ENCODE measurements around a stretch of chr12.

DNA sequence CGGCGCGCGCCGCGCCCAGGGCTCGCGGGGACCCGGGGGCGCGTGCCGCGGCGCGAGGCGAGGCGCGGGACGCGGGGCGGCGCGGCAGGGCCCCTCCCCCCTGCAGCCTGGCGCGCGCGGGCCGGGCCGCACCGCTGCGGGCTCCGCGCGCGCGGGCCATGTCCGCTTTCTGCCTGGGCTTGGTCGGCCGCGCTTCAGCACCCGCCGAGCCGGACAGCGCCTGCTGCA is 589 bp downstream of the BICDL1 start:
- PRO-cap: bidirectional peak, plus-strand start at position 159 of the sequence, minus-strand start outside the sequence

GRCh38 chr12:120006659-120007260 is 17.7 kb downstream of the BICDL1 start:
- PRO-cap: no peak

GRCh38 chr12:120140149-120140572 is 23.6 kb upstream of the RAB35 start:
- PRO-cap: no peak

DNA sequence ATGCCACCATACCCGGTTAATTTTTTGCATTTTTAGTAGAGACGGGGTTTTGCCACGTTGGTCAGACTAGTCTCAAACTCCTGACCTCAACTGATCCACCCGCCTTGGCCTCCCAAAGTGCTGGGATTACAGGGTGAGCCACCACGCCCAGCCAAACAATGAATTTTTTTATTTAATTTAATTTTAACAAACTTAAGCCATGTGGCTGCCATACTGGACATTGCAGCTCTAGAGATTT is 1.1 kb downstream of the GCN1 start:
- PRO-cap: unidirectional peak, minus-strand start at position 119 of the sequence

GRCh38 chr12:120199353-120199733 is 1.6 kb downstream of the RPLP0 start:
- PRO-cap: no peak

DNA sequence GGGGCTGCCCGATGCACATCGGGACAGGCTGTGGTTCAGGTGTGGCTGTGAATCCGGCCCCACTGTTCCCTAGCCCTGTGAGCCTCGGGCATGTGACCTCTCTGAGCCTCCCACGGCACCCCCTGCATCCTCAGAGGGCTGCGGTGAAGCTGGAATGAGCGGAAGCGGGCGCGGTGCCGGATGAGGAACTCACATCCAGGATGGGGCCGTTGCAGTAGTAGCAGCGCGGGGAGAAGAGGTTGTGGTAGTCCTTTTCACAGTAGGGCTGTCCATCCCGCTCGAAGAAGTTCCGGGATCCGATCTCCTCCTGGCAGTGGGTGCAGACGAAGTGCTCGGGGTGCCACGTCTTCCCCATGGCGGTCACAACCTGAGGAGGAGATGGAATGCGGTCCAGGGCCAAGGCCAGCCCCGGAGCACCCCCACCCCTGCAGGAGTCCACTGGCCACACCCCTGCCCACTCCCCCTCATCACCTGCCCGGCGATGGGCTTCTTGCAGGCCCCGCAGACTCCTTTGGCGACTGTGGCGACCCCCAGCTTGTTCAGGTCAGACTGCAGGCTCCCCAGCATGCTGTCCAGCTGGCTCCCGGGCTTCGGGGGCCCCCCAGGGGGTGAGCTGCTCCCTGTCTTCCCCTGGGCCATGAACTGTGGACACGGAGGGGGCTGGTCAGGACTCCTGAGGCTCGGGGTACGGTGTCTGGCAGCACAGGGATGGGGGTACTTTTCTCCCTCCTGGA is 13.9 kb upstream of the RPLP0 start:
- PRO-cap: no peak

DNA sequence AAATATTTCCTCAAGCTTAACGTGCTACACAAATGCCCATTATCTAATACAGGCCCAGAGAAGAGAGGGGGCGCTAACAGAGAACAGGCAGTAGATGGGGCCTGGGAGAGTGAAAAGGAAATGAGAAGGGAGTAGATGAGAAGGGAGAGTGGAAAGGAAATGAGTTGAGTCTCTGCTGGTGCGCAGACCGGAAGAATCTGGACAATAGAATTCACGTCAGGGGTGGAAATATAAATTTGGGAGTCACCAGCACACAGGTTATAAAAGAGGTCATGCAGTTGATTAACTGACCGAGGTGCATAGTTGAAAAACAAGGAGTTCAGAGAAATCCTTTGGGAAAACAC is 10.7 kb downstream of the PXN start:
- PRO-cap: no peak

- PRO-cap: no peak
Observed at GRCh38 chr12:120449225-120449468, 2.9 kb downstream of the GATC start.

DNA sequence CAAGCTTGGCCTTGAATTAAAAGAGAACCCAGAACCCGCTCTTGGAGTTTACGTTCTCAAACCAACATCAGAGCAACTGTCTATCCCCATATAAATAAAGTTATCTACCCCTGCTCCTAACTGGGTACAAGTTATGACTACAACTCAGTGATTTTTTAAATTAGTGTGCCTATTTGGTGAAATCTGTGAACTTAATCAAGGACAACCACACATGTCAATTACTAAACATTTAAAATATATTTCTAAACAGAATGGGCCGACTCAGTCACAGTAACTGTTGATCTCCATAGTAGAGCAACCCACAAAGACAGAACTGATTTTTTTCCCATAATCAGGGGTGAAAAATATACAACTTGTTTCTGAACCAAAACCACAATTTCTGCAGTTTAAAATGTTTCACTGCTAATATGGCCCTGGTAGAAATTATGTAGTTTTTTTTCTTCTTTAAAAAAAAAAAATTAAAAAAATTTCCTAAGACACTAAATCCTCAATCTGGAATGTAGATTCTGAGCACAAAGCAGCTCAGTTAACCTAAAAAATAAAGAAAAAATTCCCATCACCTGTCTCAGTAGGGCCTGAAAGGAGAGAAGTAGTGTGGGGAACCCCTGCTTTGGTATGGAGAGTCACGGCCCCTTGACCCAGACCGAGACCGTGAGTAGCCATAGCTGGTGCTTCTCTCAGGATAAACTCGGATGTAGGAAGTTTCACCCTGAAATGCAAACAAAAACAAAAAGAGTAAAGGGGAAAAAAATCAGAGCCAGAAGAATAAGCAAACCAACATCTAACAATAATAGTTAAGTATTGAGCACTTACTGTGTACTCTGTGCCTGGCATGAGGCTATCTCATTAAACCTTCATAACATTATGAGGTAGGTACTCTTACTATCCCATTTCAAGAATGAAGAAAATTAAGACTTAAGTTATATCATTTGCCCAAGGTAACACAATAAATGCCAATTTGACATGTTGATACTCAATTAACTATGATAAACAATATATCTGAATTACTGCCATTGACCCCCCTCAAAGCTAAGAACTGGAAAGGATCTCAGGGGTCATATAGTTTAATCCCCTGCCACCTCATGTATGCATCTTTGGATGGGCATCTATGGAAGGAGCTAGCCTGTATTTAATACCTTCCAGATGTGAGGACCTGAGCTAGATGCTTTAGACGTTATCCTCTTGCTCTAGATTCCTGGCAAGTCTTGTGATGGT is 7.7 kb downstream of the SRSF9 start:
- PRO-cap: no peak

DNA sequence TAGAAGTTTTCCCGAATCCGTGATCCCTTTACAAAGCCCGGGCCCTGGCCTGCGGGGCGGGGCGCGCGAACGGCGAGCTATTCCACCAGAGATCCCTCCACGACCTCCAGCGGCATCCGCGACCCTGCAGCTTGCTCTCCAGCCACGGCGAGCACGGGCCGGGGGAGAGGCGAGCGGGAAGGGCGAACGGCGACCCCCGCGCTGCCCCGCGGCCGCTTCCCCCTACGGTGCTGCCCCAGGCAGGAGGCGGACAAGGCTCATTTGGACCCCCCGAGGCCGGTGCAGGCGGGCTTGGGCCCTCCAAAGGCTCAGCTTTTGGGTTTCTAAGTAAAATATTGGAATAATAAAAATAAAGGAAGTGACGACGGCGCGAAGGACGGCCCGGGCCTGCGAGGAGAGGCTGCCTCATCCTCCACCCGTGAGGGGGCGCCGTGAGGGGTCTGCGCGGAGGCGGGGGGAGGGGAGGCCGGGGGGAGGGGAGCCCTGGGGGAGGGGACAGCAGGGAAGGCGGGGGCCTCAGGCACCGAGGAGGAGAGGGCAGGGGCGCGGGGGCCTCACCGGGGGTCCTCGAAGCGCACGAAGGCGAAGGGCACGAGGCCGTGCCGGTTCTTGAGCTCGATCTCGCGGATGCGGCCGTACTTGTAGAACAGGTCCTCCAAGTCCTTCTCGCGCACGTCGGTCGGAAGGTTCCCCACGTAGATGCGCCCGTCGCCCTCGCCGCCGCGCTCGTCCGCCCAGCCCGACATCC is 510 bp downstream of the SRSF9 start:
- PRO-cap: bidirectional peak, plus-strand start at position 519 of the sequence, minus-strand start at position 433 of the sequence

DNA sequence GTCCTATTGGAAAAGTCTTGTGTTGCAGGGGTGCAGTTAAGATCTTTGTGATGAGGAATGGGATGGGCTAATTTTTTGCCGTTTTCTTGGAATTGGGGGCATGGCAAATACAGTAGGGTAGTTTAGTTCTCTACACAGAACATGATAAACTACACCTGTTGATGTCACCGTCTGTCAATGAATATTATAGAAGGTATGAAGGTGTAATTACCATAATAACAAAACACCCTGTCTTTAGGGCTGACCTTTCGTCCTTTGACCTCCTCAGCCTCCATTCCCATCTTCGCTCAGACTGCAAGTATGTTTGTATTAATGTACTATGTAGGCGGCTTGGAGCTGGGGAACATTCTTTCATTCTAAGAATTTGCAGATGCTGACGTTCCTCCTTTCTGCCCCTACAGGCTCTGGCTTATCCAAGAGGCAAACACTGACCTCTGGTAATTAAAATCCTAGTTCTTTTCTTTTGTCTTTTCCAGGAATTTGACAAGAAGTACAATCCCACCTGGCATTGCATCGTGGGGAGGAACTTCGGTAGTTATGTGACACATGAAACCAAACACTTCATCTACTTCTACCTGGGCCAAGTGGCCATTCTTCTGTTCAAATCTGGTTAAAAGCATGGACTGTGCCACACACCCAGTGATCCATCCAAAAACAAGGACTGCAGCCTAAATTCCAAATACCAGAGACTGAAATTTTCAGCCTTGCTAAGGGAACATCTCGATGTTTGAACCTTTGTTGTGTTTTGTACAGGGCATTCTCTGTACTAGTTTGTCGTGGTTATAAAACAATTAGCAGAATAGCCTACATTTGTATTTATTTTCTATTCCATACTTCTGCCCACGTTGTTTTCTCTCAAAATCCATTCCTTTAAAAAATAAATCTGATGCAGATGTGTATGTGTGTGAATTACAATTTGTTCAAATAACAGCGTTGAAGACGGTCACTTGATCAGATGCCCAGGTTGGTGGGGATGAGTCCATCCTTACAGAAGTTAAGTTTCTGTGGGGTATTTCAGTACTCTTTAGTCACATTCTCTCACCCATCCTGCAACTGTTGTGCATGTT is 2.0 kb downstream of the DYNLL1 start:
- PRO-cap: no peak

DNA sequence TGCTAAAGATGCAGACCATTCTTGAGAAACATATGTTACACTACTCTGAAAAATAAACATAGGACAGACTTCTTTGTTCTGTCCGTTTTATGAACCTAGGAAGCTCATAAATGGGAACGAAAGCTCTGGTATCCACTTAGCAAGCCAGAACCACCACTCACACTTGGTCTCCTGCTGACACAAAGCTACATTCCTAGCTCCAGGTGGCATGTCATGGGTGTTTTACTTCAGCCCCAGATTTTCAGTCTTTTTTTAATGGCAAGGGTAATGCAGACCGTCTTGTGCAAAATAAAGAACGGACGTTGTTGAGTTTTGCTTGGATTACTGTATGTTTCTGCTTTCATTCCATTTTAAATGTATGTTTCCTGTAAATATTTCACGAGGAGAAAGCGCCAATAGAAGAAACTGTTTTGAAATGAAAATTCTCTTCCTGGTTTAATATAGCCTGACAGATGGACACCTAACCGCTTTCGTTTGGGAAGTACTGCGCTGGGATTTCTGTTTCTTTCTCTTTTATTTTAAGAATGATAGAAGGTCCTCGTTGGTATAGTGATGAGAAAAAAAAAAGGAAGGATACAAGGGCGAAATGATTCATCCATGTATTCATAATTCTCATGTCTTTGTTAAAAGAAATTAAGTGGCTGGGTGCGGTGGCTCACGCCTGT is 836 bp upstream of the COQ5 start:
- PRO-cap: no peak

DNA sequence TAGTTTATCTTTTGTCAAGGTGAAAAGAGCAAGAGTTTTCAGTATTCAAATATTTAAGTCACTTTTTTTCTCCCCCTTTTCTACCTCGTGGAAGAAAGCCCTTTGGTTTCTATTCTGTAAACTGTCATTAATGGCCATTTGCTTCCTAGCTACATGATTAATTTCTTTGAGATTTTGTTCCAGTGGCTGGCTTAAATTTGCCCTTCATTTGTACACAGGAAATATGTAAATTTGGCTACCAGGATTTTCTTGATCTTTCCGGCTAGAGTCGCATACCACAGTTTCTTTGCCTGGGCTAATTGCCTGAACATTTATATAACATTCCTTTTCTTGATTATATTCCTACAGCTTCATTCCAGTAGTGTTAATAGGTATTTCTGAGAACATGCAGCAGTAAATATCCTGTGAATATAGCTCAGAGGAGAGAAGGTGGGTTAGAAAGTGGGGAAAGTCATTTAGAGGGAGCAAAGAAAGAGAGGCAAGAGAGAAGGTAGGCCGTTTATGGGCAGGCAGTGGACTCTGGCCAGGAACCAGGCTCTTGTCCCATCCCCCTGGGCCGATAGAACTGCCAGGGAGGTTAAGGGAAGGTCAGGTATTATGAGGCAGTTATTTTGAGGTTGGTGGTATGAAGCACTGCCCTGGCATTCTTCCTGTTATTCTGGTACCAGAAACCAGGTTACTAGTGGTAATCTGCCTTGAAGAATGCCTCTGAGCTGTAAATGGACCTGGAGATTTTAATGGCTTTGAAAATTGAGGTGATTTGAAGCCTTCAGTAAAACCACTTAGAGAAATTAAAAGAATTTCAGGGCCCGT is 4.2 kb downstream of the RNF10 start:
- PRO-cap: no peak

- PRO-cap: no peak
Observed at GRCh38 chr12:120583474-120583810, 2.2 kb upstream of the POP5 start.

GRCh38 chr12:120620413-120621061 is 19.9 kb upstream of the CABP1 start:
- PRO-cap: no peak

GRCh38 chr12:120687757-120688577 is 1.0 kb downstream of the MLEC start:
- PRO-cap: no peak

- PRO-cap: no peak
Observed at GRCh38 chr12:120688655-120689313, 1.8 kb downstream of the MLEC start.

DNA sequence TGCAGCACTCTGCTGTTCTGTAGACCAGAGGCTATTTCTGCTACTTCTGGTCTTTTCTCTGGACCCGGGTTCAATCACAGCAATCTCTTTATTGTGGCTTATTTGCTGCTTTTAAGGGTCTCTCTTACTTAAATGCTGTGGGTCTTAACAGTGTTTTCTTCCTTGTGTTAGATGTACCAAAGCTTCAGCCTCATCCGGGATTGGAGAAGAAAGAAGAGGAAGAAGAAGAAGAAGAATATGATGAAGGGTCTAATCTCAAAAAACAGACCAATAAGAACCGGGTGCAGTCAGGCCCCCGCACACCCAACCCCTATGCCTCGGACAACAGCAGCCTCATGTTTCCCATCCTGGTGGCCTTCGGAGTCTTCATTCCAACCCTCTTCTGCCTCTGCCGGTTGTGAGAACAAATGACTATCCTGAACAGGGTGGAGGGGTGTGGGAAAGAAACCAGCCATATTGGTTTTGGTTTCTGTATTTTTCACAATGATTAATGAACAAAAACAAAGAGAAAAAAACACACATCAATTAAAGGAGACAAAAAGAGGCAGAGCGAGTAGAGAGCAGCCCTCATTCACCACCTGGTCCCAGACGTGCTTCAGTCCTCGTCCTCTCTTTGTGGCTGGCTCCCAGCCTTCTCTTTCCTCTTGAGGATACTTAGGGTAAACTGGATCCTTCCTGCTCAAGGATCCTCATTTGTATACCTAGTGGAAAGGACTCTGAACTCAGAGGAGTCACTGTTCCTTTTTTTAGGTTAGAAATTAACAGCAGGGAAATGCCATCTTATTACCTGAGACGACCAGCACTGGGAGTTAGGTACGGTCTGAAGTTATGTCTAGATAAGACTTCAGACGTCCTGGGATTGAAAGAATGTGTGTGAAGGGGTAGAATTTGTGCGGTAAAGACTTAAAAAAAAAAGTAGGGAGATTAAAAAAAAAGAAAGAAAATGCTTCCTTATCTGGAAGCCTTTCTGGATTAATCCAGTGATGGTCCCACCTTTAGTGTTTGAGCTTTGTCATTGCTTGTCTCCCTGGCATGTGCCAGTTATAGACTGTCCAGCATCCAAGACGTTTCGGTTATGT is 9.5 kb downstream of the MLEC start:
- PRO-cap: no peak

DNA sequence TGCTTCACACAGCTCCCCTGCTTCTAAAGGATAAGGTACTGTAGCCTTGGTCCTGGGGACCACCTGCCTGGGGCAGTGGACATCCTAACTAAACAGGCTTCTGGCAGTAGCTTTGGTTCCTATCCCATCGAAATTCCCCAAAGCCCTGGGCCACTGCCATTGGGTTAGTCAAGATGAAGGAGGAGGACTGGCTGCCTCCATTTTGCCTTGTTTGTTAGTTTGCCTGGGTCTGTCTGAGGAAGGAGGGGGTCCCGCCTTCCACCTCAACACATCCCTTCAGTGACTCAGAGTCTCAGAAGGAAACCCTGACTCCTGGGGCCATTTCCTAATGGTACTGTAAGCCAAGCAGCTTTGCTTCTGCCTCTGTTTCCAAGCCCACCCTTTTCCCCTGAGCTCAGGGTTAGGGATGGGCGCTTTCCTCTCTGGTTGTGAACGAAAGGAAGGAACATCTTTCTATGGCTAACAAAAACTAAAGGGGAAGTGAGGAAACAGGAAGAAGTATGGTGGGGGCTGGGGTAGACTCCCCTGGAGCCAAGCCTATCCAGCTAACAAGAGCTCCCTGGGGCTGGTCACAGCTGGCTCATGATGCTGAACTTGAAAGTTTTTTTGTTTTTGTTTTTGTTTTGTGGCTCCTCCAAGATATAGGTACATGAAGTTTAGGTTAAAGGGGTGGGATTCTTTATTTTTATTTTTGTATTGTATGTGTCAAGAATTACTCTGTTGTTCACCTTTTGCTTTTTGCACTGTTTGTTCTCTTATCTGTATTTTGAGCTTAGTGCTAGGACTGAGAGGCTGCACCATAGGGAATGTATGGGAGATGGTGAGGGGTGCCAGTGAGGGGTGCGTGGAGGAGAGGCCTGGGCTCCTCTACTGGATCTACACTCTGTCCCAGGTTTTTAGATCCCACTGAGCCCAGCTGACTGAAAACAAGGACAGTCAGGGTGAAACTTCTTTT is 11.5 kb upstream of the UNC119B start:
- PRO-cap: no peak

DNA sequence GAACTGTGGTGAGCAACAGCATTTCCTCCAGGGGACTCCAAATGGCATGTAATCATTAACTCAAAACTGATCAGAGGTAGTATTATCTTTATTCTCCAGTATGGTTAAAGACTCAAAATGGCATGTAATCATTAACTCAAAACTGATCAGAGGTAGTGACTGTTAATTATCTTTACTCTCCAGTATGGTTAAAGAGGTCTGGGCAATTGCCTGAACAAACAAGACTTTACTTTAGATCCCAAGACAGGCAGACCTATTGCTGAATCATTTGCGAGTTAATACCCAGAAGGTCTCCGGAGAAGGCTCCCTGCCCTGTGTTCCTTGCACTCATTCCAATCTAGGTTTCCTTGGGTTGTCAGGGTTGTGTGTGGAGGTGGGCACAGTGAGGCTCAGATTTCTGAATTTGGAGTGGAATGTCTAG is 6.5 kb upstream of the ACADS start:
- PRO-cap: no peak